Skeletal muscle cell (primary cell): ENCODE measurements around the genes F2R and AP3B1.

GRCh38 chr5:75656347-75657132 is 45.3 kb downstream of the ANKDD1B start:
- RRBS = no CpG with 5 or more reads among the region's 9 CpGs

GRCh38 chr5:76426517-76426962 is 23.5 kb downstream of the IQGAP2 start:
- RRBS = no CpG with 5 or more reads among the region's 6 CpGs

- RRBS = no CpG with 5 or more reads among the region's 4 CpGs
These were observed 58.4 kb downstream of the IQGAP2 start for GRCh38 chr5:76461425-76461908.

GRCh38 chr5:76654728-76655144 is 31.5 kb upstream of the F2RL2 start:
- RRBS = no CpG with 5 or more reads among the region's 1 CpG

DNA sequence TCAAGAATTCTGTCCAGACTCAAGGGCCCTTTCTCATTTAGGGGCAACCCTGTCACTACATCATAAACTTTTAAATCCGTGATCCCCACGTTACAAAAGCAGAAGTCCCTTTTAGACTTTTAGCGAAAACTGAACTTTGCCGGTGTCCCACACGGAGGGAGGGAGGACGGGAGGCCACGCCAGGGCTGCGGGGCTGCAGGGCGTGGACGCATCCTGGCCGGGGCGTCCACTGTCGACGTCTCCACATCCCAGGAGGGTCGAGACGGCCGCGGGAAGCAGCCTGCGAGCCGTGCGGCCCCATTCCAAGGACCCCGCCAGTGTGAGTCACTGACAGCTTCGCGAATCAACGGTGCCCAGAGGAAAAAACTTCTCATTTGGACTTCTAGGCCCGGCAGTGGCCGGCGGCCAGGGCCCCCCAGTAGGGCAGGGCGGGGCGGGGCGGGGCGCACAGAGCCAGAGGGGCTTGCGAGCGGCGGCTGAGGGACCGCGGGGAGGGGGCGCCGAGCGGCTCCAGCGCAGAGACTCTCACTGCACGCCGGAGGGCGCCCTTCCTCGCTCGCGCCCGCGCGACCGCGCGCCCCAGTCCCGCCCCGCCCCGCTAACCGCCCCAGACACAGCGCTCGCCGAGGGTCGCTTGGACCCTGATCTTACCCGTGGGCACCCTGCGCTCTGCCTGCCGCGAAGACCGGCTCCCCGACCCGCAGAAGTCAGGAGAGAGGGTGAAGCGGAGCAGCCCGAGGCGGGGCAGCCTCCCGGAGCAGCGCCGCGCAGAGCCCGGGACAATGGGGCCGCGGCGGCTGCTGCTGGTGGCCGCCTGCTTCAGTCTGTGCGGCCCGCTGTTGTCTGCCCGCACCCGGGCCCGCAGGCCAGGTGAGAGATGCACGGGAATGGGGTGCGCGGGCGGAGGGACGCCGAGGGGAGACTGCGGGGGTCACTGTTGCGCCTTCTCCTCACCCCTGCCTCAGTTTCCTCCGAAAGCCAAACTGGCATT is at the start of gene F2R:
Gene F2R, plus strand, starts transcription at position 601 of the 991 bp plus-strand sequence.
- RRBS = under 1% methylated on average over 22 of the region's 94 CpGs

DNA sequence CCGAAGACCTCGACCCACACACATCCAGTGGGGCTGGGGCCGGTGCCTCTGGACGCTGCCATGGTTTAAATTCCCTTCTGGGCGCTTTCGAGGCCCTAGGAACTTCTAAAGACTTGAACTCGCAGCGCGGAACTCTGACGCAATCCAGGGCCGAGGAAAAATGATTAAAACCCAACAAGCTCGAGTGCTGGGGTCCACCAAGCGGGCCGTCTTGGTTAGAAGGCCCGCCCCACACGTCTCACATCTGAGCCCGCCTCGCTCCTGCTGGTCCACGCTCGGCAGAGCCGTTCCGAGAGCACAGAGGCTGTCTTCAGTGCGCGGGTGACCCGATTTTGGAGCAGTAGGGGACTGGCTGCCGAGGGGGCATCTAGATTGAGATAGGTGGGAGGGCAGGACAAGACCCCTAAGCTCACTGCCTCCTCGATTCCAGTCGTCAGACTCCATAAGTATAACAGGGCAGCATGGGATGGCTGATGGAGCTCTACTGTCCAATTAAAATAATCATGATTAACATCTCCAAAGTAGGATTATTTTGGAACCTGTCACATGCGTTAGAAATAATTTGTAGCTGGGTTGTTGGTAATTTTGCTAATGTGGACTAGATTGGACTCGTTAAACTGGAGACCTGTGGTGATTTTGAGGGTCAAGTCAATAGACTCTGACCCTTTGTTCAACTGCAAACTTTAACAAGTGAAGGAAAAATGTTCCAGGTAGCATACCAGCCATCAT is 1.7 kb downstream of the CRHBP start:
- RRBS = no CpG with 5 or more reads among the region's 30 CpGs

GRCh38 chr5:77076801-77078009 is 9.9 kb downstream of the ZBED3 start:
- RRBS = 2% methylated on average over 51 of the region's 124 CpGs

DNA sequence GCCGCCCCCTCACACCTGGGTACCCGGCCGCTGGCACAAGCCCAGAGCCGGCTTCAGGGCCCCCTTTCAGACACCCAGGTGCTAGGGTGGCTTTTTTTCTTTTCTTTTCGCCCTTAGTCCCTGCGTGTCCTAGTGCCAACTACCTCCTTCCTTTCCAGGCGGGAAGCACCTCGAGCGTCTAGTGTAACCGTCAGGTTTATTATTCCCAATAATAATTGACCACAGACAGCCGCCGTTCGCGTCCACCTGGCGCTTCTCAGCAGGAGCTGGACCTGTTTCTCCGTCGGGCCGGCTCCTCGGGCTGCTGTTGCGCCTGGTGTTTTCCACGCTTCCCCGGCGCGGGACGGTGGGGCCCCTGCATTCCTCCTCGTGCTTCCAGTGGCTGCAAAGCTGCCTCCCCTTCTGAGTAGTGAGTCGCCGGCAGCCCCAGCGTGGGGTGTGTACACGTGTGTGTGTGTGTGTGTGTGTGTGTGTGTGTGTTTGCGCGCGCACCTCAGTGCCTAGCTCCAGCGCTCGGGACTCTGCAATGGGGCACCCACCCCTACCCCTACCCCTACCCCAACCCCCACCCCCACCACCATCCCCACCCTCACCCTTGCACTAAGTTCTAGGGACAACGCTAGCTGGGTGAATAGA is 29.8 kb upstream of the PDE8B start:
- RRBS = 1% methylated on average over 11 of the region's 36 CpGs

DNA sequence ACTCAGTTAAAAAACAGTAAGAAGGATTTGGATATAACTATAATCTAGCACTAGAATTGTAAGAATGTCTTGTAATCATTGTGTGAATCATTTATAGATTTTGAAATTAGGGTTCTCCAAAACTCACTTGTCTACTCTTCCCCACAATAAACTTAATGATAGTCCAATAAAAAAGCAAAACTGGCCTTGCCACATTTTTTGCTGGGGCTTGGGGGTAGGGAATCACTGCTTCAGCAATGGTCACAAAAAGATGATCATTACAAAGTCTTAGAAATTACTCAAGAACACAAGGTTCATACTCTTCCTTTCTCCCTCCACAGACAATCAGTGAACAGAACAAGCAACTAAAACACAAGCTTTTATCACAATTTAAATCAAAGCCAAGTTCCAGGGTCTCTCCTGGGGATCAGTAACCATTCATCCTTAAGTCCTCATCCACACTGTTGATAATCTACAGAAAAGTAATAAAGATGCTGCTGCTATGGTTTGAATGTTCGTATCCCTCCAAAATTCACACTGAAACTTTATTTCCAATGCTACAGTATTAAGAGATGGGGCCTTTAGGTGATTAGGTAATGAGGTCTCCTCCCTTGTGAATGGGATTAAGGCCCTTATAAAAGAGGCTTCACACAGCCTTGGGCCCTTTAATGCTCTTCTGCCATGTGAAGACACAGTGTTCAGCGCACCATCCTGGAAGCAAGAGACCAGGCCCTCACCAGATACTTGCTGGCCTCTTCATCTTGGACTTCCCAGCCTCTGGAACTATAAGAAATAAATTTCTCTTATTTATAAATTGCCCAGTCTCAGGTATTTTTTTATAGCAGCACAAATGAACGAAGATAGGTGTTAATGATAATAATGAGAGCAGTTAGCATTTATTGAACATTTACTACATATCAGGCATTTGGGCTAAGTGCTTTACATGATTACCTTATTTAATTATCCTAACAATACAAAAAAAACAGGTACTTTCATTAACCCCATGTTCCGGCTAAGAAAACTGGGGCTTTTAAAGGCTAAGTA is 8.5 kb downstream of the TBCA start:
- RRBS = no CpG with 5 or more reads among the region's 4 CpGs

- RRBS = no CpG with 5 or more reads among the region's 3 CpGs
These were observed 161.4 kb upstream of the TBCA start for GRCh38 chr5:77937579-77937870.

- RRBS = under 1% methylated on average over 27 of the region's 78 CpGs
These were observed at the start of gene AP3B1 for GRCh38 chr5:78294107-78295468. AP3B1 (minus strand) TSS chr5:78294698.

- RRBS = no CpG with 5 or more reads among the region's 4 CpGs
These were observed 123.3 kb downstream of the SCAMP1 start for GRCh38 chr5:78483511-78484334.

GRCh38 chr5:78509904-78510918 is 138.4 kb downstream of the LHFPL2 start:
- RRBS = 28% methylated on average over 15 of the region's 62 CpGs

- RRBS = no CpG with 5 or more reads among the region's 14 CpGs
These were observed 137.2 kb downstream of the LHFPL2 start for GRCh38 chr5:78510976-78512147.

- RRBS = no CpG with 5 or more reads among the region's 6 CpGs
These were observed 73.8 kb downstream of the LHFPL2 start for GRCh38 chr5:78574802-78575210.

- RRBS = no CpG with 5 or more reads among the region's 12 CpGs
These were observed 10.1 kb downstream of the LHFPL2 start for GRCh38 chr5:78638316-78638990.

DNA sequence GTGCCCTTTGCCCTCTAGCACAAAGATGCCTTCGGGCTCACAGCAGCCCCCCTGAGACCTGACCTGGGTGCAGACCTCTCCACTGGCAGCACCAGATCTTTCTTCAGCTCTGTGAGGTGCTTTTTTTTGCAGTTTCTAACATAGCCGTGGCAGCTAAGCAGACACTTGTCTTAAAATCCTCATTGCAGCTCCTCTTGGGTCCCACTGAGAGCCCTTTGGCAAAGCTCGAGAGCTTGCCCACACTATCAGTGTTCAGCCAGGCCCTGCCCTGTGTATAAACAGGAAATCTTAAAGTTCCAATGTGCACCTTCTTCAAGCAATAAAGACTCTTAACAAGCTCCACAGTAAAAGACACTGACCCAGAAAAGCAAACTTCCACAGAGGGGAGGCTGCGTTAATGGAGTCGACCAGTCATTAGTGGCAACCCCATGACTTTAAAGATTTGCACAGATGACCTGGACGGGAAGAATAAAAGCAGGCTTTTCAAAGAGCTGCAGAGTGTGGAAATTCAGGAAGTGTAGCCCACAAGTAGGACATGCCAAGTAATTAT is 71.9 kb upstream of the LHFPL2 start:
- RRBS = no CpG with 5 or more reads among the region's 6 CpGs

GRCh38 chr5:78983625-78984415 is 1.3 kb downstream of the ARSB start:
- RRBS = no CpG with 5 or more reads among the region's 15 CpGs

- RRBS = no CpG with 5 or more reads among the region's 12 CpGs
These were observed 38.4 kb downstream of the DMGDH start for GRCh38 chr5:79030868-79031586.

- RRBS = no CpG with 5 or more reads among the region's 9 CpGs
These were observed 7.3 kb downstream of the BHMT2 start for GRCh38 chr5:79076738-79077345.